A375 (cell line): ENCODE measurements around the genes EEIG1, CIZ1 and PKN3.

DNA sequence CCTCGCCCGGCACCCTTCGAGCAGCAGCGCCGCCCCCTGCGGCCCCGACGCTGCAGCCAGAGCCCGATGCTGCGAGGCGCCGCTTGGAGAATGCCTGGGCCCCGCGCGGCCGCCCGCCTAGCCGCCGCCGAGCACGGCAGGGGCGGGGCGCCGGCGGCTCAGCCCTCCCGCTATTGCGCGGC, at the start of gene EEIG1:
EEIG1 (minus strand) TSS at position 92 of the 182 bp plus-strand sequence.
- RAMPAGE, long total RNA = no peak

DNA sequence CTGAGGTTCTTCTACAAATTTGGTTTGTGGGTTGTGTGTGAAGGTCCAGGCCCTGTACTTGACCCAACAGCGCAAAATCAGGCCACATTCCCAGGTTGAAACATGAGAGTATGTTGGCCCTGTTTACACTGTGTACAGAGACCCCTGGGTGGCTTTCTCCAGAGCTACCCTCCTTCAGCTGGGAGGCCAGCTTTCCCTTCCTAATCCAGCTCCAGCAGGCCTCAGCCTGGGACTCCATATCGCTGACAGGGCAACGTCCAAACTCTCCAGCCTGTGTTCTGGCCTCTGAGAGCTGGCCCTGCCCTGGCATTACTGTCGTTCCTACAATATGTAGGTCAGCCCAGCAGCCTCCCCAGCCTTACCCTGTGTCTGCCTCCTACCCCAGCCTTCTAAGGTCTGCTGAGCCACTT, 8.2 kb upstream of the EEIG1 start:
- RAMPAGE, long total RNA = no peak

DNA sequence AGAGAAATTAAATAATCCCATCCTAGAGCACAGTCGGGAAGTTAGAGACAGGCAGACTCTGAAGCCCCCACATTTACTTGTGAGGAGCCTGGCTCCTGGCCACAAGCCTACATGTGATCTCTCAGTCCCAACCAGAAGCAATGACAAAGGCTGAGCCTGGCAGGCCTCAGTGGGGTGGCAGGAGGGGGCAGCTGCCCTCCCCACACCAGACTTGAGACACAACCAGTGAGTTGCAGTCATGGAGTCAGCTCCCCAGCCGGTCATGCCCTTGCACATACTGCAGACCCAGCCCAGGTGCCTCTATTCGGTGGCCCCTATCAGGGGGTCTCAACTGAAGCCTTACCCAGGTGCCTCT, 11.0 kb downstream of the NAIF1 start:
- RAMPAGE, long total RNA = no peak

DNA sequence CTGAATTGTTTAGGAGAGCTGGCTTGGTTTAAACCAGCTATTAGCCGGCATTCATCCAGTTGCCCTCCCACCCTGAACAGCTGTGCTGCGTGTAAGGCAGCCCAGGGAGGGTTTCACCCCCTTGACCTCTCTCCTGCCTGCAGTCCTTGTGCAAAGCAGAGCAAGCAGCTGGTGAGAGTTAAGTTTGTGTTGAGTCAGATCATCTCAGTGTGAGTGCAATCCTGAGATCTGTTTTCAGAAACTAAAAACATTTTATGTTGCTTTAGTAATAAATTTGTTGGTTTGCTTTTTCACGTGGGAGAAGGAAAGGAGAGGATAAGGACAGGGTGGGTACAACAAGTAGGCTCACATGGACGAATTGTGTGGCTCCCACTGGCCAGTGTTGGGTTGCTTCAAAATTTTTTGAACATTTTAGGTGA, 13.1 kb downstream of the SLC25A25 start:
- RAMPAGE, long total RNA = no peak

DNA sequence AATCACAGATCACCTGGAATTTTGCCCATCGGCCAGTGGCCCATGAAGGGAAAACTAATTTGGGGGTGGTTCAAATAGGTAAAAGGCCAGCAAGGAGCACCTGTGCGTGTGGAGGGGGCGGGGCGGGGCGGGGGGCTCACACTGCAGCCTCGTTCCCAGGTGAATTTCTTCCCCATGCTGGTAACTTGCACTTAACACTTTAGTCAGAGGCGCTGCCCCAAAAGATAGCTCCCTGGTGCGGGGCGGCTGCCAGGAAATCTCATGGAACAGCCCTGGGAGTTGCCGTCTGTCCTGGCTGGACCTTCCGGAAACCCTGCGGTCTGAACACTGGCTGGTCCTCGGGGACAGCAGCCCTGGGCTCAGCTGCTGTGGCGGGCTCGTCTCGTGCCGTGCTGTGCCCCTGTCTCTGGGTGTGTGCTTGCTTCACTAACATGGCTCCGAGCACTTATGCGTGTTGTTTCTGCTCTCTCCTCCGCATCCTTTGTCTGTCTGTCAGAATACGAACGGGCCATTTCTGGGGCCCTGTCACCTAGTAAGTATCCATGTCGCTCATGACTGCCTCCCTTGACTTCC, 25.9 kb downstream of the PTGES2 start:
- RAMPAGE, long total RNA = no peak

DNA sequence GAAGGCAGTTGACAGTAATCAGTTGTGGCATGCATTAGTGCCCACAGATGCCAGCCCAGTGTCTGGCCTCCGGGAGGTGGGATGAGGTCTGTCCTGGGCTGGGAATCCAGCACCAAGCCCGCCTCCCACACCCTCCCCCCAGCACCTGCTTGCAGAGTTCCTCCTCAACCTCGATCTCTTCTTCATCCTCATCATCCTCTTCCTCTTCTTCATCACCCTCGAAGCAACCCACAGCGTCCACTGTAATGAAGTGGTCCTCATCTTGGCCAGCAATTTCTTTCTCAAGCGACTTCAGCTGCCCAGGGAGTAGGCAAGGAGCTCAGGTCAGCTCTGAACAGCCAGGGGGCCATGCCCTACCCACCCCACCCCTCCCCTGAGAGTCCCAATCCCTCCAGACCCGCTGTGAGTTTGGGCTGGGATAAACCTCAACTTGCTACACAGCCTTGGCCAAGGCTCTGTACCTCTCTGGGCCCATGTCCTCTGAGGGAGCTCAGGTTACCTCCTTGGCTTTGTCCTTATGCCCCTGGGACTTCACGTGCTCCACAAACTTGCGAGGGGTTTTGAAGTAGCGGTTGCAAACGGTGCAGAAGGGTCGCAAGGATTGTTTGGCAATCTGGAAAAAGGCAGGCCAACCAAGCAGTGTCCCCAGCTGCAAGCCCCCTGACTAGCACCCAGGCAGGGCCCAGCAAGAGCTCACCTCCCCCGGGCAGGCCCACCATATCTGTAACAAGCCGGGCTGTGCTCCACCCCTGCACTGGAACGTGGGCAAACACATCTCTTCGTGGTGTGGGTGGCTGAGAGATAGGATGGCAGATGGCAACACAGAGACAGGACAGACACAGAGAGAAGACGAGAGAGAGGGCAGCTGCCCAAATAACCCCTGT, 9.1 kb downstream of the BBLN start:
- RAMPAGE, long total RNA = no peak

- RAMPAGE, long total RNA = no peak
Measured at GRCh38 chr9:128191037-128192087, at the start of gene CIZ1. CIZ1 (minus strand) TSS chr9:128191572.

GRCh38 chr9:128258600-128259391, 17.0 kb downstream of the GOLGA2 start:
- RAMPAGE, long total RNA = no peak

GRCh38 chr9:128279117-128279965, 3.3 kb downstream of the SWI5 start:
- RAMPAGE, long total RNA = no peak

- RAMPAGE, long total RNA = no peak
Measured at GRCh38 chr9:128390238-128391161, 19.3 kb downstream of the URM1 start.

GRCh38 chr9:128456555-128457373, 958 bp downstream of the ODF2 start:
- RAMPAGE, long total RNA = no peak

- RAMPAGE, long total RNA = no peak
Measured at GRCh38 chr9:128473444-128474030, 17.7 kb downstream of the ODF2 start.

- RAMPAGE, long total RNA = no peak
Measured at GRCh38 chr9:128629865-128630685, 26.6 kb downstream of the DYNC2I2 start.

- RAMPAGE, long total RNA = no peak
Measured at GRCh38 chr9:128690153-128690815, 1.3 kb downstream of the SET start.

DNA sequence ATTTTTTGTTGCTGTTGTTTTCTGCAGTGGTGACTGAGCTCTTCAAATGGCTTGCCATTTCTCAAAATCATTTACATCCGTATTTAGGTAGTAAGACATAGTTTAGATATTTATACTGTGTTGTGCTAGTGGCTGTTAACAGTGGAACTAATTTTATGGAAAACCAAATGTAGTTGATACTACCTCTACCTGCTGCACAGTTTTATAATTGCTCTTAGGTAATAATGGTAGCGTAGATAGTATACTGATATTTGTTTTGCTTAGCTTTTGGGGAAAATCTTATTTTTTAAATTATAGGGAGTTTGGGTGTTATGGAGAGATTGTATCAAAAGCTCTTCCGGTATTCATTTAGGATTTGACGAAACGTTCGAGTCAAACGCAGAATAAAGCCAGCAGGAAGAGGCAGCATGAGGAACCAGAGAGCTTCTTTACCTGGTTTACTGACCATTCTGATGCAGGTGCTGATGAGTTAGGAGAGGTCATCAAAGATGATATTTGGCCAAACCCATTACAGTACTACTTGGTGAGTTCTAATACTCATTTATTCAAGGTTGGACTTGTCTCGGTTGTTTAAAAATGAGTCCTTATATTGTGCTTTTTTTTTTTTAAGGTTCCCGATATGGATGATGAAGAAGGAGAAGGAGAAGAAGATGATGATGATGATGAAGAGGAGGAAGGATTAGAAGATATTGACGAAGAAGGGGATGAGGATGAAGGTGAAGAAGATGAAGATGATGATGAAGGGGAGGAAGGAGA, 4.4 kb downstream of the SET start:
- RAMPAGE, long total RNA = no peak

GRCh38 chr9:128694741-128695712, 6.0 kb downstream of the SET start:
- RAMPAGE, long total RNA = no peak

GRCh38 chr9:128695788-128696403, 6.4 kb upstream of the PKN3 start:
- RAMPAGE, long total RNA = no peak

DNA sequence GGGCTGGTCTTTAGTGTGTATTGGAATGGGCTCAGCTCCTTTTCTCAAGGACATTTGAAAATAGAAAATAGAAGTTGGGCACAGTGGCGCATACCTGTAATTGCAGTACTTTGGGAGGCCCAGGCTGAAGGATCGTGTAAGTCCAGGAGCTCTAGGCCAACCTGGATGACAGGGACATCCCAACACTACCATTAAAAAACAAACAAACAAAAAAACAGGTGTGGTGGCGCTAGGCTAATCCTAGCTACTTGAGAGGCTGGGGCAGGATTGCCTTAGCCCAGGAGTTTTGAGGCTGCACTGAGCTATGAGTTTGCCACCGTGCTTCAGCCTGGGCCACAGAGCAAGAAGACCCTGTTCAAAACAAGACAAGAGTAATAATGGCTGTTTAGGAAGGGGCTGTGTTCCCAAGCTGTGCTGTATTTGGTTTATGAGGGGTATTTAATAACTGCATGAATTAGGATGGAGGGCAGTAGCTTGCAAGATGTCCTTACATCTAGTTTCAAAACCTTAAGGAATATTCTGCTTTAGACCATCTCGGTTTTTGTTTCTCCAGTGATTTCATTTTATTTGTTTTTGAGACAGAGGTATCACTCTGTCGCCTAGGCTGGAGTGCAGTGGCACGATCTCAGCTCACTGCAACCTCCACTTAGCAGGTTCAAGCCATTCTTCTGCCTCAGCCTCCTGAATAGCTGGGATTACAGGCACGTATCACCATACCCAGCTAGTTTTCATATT, 4.8 kb upstream of the PKN3 start:
- RAMPAGE, long total RNA = no peak

- RAMPAGE, long total RNA = no peak
Measured at GRCh38 chr9:128702265-128702927, at the start of gene PKN3. PKN3 (plus strand) TSS chr9:128702503.

- RAMPAGE, long total RNA = no peak
Measured at GRCh38 chr9:128703624-128704408, 1.5 kb downstream of the PKN3 start.